Epidermal melanocyte (primary cell): ENCODE measurements around the gene FOLR3.

- RRBS, result no CpG with 5 or more reads among the region's 1 CpG
Measured at GRCh38 chr11:72023258-72023457, 24.4 kb downstream of the IL18BP start.

DNA sequence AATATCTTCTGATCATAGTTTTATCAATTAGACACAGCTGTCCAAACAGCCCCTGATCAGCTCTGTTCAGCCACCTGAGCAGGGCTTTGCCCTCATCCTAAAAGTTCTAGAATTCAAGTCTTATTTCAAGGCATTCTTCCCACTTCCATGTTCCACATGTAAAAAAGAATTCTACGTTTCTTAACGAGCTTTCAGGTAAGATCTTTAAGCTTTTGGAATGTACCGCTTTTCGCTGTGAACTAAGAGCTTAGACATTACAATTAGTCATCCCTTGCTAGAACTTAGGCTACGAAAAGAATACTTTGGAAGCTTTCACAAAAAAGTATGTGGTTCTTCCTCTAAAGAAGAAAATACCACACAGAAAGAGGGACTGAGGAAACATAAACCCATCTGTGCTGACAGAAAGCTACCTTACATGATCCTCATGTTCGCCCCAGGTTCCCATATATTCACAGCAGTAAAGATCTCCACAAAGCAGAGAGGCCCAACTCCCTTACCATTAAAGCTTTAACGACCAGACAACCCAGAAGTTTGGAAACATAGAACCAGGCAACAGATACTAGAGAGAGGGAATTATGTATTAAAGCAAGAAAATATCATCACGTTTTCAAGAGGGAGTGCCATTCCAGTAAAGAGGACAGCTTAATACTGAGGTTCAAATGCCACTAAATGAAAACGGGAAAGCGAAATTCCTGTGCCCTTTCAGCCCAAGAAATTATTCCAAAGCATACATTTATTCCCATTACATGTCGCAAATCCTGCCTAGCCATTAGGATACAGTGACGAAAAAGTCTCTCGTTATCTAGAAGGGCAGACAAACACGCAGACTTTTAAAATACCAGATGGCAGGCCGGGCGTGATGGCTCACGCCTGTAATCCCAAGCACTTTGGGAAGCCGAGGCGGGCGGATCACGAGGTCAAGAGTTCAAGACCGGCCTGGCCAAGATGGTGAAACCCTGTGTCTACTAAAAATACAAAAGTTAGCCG lies 1.6 kb downstream of the NUMA1 start:
- RRBS, result no CpG with 5 or more reads among the region's 23 CpGs

DNA sequence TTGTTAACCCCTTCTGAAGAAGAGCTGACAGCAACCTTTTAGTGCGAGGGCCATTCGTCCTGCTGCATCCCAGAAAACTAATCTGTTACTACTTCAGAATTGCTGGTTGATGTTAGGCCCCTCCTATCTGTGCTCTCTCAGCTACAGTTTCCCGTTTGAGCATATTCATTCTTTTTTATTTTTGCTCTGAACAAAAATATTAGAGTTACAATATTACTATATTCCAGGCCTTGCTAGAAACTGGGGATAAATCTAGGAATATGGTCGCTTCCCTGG lies 410 bp upstream of the ANAPC15 start:
- RRBS, result no CpG with 5 or more reads among the region's 4 CpGs

GRCh38 chr11:72135325-72135916 lies at the start of gene FOLR3:
TSS of gene FOLR3 (plus strand) at chr11:72135725.
- RRBS, result no CpG with 5 or more reads among the region's 6 CpGs

DNA sequence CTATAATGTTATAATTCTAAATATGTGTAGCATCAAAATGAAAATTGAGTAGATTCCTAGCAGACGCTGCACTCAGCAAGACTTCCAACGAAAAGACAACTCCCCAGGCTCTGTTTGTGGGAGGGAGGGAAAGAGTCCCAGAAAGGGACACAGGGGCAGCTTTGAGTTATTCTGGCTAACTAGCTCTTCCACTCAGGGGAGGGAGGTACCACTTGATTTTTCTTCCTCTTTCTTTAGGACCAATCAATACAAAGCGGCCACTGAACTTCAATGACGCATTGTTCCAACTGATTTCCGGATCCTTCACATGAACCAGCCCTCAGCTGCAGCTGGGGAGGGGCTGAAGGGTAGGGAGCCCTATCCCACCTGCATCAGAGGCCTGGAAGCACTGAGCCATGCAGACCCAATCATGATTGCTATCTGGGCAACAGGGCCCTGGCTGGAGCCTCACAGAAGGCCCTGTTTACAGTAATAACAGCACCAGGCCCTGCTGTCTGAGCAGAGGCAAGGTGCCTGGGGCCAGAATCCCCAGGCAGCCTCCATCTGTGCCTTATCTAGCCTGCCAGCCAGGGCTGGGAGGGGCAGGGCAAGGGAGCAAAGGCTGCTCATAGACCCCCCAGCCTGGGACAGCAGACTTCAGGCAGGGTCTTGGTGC lies 22.7 kb downstream of the CLPB start:
- RRBS, result no CpG with 5 or more reads among the region's 5 CpGs

DNA sequence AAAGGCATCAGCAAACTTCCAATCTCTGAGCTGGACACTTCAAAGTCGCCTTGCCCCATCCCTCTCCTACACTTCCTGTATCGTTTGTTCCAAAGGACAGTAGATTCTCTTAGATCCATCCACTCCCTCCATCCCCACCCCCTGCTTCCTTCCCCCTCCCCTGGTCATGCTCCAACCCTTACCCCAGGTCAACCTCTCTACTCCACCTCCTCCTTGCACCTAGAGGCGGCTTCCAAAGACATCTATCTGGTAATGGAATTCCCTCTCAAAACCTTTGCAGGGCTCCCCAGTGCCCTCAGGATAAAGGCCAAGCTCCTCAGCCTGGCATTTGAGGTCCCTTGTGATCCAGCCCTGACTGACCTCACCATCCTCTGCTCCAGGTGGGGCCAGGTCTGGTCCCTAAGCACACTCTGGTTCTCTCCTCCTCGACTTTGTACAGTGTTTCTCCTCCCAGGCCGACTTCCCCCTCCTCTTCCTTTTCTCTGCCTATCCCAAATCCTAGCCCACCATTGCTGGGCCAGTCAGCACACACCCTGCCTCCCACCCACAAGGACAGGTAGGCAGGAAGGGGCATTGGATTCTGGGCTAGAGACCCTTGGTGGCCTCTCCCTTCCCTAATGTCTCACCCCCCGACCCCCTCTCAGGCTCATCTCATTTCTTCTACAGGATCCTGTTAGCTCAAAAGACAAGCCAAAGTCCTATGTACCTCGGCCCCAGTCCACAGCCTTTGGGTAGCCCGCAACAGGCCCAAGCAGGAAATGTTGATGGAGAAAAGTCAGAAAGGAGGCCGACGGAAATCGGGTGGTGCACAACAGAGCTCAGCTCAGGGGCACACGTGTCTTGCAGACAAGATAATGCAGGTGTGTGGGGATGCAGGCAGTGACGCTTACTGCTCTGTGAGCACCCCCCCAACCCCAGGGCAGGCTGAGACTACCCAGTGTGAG lies 3.9 kb upstream of the PDE2A start:
- RRBS, result no CpG with 5 or more reads among the region's 13 CpGs

DNA sequence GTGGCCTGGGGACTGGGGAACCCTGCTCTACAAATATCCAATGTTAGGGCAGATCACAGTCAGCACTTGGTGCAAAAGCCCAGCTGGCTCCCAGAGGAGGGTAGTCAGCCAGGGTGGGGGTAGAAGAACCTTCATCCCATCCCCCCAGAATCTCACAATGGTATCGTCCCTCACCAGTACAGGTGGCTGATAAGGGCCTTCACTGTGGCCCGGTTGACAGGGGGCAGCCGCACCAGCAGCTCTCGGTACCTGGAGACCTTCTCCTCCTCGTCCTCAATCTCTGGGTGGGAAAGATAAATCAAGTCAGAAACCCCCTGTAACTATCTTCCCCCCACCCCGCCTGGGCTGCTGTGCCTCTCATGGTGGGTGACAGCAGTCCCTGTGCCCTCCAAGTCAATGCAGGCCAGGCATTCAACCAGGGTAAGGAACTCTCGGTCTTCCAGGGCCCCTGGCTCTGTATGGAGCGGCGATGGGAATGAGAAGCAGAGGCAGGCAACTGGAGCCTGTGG lies 22.2 kb upstream of the PDE2A start:
- RRBS, result no CpG with 5 or more reads among the region's 9 CpGs

DNA sequence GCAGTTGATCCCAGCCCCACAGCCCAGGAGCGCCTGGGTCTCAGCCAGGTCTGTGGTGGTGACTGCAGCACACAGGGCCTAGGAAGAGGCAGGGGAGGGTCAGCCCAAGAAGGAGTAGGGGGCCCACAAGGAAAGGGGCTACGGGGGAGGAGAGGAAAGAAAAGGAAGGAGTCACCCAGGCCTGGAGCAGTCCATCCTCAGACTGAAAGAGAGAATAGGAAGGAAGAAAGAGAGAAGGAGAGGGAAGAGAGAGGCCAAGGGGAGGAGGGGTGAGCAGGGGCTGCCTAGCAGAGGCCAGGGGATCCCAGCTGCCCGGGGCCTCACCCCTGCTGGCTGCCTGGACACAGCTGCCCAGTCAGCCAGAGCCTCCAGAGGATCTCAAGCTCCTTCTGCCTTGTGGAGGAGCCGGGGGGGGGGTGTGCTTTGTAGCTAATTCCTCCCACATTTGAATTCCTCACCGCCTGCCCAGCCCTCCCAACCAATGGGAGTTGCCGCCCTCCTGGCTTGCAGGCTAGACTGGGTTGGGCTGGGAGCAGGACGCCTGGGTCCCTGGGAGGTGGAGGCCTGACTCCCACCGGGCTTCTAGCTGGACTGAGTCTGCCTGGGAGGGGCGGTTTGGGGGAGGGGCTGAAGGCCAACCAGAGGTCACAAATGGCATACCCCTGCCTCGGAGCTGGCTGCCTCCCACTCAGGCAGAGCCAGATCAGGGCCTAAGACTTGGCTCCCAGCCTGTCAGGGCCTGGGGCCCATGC lies 29.0 kb upstream of the PDE2A start:
- RRBS, result 25% methylated on average over 2 of the region's 10 CpGs

DNA sequence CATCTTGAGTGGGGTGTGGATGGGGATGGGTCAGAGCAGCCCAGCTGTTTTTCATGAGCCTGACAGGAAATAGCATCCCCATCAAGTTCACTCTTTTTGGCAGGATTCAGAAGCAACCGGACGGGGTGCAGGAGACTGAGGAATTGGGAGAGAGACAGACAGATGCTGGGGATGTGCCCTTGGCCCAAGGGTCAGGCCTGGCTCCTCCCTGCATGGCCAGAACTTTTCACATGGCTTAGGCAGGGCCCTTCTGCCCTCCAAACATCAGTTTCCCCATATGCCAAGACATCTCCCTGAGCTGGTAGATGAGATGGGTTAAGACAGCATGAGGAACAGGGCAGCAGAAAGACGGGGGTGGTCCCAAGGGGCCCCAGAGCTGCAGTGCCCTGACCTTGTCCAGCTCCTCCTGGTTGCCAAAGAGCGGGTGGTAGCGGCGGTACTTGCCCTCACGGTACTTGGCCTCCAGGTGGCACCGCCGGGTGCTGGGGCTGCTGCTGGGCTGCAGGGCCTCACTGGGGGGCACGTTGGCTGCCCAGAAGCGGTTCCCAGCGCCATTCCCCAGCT lies 29.6 kb upstream of the PDE2A start:
- RRBS, result no CpG with 5 or more reads among the region's 12 CpGs

GRCh38 chr11:72712136-72712912 lies 38.1 kb upstream of the PDE2A start:
- RRBS, result 6% methylated on average over 2 of the region's 31 CpGs

- RRBS, result 17% methylated on average over 1 of the region's 16 CpGs
Measured at GRCh38 chr11:72719914-72721287, 31.8 kb downstream of the ARAP1 start.

- RRBS, result no CpG with 5 or more reads among the region's 6 CpGs
Measured at GRCh38 chr11:72739489-72739844, 12.7 kb downstream of the ARAP1 start.

GRCh38 chr11:72782524-72783305 lies 11.1 kb downstream of the STARD10 start:
- RRBS, result no CpG with 5 or more reads among the region's 15 CpGs

DNA sequence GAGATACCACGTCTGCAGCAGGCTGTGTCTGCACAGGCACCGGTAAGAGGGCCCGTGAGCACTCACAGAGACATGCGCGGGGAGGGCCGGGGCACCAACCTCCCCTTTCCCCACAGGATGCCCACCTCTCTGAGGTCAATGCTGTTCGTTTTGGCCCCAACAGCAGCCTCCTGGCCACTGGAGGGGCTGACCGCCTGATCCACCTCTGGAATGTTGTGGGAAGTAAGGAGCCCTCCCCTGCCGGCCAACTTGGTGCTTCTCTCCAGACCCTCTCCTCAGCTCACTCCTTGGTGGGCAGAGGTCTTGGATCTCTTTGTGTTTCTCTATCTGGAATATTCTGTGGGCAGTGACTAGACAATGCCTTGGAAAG lies 11.0 kb downstream of the ATG16L2 start:
- RRBS, result 95% methylated on average over 6 of the region's 9 CpGs

DNA sequence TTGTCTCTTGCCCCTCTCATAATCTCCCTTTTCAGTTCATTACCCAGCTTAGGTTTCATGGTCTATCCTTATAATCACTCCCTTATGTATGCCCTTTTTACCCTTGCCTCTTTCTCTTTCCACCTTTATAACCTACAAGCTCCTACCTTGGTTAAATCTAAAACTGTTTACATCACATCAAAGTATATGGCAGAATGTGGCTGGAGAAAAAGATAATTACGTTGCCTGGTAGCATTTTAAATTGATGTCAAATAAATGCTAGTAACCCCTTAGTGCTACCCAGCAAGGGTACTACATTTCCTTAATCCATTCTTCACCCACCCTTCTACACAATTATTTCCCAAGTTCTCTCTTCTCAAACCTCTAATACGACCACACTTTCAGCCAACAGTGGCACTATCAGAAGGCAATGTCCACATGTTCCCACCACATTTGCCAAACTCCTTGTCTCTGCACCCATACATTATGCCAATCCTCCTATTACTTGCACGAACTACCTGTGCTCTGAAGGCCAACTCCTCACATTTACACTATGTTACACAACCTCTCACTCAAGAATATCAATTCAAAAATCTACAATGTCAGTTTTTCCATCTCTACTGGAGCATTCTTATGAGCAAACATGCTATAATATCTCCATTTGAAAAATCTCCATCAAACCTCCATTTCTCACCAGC lies 137.5 kb downstream of the FCHSD2 start:
- RRBS, result no CpG with 5 or more reads among the region's 3 CpGs

- RRBS, result no CpG with 5 or more reads among the region's 8 CpGs
Measured at GRCh38 chr11:73114149-73114969, 27.8 kb downstream of the FCHSD2 start.

DNA sequence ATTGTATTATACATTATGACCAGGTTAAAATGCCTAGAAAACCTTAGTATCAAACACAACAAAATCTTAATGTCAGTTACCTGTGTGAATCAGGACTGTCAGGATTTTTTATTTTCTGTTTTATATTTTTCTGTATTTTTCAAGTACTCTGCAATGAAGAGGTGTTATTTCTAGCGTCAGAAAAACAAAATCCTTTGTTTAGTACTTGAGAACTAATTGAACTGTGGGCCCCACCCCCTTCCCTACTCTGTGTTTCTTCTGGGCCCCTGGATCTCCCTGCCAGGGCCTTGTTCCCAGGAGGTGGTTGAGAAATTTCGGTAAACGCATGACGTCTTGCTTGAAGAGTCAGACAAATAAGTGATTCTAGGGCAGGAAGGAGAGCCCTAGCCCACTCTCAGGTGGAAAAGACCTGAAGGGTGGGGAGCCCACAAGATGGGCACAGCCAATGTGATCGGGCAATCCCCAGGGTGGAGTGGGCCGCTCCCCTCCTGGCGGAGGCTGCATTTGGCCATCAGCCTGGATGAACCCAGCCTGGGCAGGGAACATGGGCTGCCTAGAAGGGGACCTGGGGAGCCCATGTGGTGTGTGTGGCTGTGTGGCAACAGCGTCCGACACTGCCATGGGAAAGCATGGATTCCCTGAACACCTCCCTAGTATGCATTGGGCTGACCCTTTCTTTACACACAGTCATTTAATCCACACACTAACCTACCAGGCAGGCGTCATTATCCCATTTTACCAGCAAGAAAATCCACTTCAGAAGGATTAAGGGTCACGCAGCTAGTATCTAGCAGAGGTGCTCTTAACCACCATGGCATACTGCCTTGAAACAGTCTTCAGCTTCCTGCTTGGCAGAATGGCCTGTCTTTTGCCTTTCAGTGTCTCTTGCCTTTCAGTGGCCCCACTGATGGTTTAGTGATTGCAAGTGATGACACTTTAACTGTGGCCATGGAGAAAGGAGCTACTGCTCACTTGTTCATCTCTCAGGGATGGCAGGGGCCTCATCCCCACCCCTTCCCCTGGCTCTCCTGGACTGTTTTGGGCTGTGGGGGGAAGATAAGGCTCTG lies 16.7 kb upstream of the P2RY2 start:
- RRBS, result no CpG with 5 or more reads among the region's 11 CpGs

- RRBS, result no CpG with 5 or more reads among the region's 10 CpGs
Measured at GRCh38 chr11:73315368-73316281, 7.5 kb downstream of the ARHGEF17 start.

DNA sequence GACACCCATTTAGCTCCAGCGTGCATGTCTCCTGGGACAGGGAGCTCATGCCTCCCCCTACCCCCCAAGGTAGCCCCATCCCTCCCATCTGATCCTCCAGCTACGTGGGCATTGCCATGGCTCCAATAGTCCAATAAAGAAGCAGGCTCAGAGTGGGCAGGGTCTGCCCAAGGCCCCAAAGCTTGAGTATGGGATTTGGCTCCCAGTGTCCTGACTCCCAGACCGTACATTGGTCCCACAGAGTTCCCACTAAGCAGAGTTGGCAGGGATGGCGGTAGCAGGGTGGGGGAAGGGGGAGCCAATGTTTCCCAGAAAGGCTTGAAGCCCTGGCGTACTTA lies 9.1 kb downstream of the ARHGEF17 start:
- RRBS, result no CpG with 5 or more reads among the region's 5 CpGs